Neutrophil (primary cell): ENCODE data around the gene RGS9.

DNA sequence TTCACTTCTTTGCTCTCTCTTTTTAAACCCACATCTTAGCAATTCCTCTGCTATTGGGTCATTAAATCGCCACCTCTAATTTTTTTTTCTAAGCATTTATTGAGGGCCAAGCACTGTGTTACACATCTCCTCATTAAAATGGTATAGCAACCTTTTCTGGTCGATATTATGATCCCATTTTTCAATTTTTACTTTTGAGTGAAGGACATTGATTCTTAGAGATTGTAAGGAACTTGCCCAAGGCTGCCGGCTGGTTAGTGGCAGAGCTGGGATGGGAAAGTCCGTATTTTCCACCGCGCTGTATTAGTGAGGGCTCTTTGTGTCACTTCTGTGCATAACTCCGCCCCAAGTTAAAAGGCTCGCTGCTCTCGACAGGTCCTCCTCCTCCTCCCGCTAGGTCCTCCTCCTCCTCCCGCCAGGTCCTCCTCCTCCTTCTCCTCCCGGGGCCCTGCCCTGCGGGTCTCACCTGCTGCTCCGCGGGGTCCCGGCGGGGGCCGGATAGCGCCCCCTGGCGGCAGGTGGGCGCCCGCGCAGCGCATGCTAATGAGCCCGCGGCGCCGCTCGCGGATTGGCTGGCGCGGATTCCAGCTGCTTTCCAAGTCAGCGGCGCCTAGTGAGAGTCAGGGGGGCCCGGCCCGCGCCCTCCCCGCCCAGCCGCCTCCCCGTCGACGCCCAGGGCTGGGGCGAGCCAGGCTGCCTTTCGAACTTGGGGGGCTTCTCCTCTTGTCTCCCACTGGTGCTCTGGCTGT is at the start of gene RGS9:
RGS9 (plus strand) TSS at position 599 of the 749 bp plus-strand sequence.
- PRO-cap, result no peak

GRCh38 chr17:65283495-65284122 is 146.4 kb downstream of the RGS9 start:
- PRO-cap, result no peak

DNA sequence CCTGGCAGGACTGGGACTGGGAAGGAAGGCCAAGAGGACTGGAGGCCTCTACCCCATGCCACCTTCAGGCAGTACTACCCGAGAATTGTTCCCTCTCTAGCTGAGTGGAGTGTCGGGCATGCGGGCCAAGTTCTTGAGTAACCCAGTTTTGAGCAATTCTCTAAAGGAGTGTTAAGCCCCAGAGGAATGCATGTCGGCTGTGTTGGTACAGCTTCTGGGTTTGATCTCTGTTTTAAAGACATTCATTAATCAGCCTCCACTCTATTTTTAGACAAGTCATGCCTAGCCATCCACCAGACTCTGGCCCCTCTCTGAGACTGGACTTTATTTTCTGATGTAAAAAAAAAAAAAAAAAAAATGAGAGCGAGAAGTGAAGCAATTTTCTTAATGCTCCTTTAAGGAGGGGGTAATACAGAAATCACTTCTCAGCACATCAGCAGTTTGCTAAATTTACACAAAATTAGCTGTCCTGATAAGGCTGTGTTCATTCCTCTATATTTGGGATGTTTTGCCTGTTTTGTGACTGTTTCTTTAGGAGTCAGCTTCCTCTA is 88.7 kb downstream of the AXIN2 start:
- PRO-cap, result no peak

DNA sequence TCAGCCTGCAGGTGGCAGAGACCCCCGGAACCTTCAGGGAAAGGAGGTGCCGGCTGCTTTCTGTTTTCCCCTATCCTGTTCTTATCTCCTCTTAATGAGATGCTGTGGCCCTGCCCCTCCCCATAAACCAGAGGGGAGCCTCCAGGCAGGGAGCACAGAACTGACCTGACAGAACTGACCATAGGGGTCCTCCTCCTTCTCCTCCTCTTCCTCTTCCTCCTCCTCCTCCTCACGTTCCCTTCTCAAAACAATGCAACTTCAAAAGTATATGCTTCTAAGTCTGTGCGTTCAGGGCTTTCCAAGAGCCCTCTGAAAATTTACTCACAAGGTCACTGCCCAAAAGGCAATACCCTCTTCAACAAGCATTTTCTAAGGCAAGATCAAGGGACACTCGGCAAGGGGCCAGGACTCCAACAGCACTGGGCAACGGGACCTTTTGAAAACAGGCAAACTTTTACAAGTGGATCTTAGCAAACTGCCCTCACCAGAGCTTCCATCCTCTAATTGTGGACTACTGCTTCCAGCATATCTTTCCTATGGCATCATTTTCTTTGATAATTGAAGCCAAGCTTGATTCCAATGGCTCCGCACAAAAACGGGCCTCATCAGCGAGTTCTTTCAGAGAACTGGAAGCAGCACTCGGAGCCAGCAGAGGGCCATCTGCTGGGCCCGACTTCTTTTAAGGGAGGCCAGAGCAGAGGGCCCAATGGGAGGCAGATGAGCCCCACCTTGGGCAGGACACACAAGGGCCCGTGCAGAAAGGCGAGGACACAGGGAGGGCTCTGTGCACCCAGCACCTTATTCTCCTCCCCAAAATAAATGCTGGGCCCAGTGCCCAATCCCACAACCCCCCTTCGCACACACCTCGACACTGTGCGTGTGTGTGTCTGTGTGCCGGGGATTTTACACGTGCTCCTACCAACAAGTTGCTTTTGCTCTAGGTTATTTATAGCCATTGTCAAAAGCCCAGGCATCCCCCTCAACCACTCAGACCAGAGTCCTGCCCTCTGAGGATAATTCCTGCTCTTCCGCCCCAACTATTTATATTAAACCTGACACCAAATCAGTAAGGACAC is 7.1 kb downstream of the AXIN2 start:
- PRO-cap, result no peak

GRCh38 chr17:65561729-65562431 is 432 bp upstream of the AXIN2 start:
- PRO-cap, result no peak

DNA sequence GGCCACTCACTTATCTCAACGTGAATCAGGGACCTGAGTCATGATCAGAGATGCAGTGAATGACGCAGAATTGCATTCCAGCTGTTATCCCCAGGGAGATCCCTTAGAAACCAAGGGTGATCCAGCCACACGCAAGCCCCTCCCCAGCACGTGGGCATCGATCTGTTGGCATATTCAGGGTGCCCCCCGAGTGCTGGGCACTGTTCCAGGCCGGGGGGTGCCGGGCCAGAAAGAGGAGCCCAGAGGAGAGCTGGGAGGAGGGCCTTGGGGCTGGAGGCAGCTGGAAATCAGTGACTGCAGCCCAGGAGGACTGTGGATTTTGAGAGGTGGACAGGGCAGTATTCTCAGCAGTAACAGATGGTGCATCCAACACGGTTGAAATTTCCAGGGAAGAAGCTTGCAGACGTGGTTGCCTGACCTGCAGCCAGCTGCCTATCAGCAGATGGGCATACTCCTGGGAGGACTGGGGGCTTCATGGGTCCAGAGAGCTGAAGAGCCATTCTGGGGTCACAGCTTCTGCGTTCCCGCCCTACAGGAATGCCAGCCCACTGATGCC is 87.1 kb upstream of the CACNG5 start:
- PRO-cap, result no peak

DNA sequence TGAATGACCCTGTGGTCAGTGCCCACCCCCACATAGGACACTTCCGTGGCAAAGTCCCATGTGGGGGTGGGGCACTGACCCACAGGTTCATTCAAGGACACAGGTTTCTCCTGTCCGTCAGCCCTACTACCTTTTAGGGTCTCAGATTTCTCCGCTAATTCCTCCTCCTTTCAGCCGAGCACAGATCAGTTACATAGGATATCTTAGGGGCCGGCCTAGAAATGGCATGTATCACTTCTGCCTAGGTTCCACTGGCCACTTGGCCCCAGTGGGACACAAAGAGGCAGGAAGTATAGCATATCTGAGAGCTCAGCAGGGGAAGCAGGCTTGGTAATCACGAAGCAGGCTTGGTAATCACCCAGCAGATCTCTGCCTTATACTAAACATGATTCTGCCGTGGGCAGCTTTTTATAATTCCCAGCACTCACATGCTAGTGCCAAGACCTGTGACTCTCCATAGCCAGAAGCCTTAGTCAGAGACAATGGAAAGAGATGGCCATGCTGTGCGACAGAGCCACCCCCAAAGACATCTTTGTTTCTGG is 59.7 kb upstream of the CACNG5 start:
- PRO-cap, result no peak

DNA sequence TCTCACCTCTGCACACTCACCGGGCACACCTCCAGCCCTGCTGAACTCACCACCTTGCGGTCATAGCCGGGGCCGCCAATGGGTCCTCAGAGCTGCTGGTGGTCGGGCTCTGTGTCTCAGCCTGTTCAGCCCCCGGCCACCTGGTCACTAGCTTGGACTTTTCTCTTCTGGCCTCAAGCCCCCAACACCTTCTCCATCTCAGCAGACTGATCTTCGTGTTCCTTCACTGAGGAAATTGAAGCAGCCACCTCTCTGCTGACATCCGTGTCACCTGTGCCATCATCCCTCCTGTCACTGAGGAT is 53.5 kb upstream of the CACNG4 start:
- PRO-cap, result no peak

DNA sequence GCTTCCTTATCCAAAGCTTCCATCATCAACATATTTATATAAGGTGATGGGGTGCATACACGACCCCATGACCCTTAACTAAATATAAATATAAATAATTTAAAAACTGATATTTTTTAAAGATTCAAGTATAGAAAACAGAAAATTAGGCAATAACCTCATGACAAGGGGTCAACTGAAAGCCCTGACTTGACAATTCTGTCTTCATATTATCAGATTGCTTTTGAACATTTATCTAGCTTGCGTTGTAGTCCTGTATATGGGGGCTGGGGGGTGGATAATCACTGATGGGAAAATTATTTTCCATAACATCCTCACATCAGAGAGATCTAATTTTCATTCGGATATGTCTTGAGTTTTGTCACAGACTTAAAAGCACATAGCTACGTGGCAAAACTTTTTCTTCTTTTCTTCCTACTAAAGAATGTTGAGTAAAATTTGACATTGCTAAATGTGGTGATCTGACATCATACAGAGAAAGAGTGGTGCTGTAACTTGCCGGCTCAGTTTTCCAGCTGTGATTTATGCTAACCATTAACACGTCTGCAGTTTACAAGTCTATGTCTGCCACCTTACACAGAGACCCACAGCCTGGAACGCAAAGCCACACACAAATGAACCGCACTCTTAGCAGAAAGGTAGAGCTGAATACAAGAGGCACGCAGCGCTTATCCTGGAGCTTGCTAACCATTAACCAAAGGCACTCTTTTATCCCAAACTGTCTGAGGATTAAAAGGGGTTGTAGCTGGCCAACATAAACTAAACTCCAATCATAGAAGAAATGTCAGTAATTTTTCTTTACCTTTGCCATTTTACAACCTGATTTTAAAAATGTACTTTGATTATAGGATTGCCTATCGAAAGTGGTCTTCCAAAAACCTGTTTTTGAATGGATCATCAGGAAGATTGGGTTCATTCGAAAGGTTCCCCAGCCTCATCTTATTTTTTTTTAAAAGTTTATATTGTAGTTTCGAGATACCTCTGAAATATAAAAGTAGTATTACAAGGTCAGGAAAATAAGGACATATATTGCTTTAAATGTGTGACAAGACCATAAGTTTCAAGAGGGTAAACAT is 31.9 kb downstream of the CACNG1 start:
- PRO-cap, result no peak

DNA sequence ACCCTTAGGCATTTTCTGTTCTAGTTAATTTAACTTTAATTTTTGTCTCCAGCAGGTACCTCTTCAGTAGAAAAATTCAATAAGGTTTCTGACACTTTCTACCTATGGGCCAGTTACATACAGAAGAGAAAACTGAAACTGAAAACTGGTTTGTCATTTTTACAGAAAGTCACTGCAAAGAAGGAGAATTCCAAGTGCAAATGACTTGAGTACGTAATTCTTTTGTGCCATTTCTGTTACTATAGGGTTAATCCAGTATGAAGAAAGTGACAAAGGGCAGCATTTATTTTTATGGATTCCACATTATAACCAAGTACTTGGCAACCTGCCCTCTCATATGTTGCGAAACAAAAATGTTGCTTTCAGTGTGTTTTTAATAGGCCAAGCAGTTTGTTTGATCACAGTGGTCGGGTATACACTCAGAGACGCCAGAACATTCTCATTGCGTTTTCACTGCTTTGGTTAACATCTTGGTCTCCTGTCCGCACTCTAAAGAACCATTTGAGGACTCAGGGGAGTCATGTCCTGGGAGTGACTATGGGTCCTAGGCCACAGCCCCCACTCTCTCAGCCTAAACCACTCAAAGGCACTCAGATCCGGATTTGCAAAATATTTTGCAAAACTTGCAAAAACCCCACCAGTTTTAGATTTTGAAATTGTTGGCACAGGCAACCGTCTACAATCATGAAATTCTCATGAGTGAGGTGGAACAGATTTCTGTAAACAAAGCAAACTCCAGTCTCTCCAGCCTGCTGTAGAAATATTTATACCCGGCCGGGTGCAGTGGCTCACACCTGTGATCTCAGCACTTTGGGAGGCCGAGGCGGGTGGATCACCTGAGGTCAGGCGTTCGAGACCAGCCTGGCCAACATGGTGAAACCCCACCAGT is 15.4 kb upstream of the HELZ start:
- PRO-cap, result no peak

- PRO-cap, result no peak
Observed at GRCh38 chr17:67312032-67312650, 54.2 kb downstream of the PSMD12 start.

- PRO-cap, result no peak
Observed at GRCh38 chr17:67346950-67347478, 19.4 kb downstream of the PSMD12 start.

DNA sequence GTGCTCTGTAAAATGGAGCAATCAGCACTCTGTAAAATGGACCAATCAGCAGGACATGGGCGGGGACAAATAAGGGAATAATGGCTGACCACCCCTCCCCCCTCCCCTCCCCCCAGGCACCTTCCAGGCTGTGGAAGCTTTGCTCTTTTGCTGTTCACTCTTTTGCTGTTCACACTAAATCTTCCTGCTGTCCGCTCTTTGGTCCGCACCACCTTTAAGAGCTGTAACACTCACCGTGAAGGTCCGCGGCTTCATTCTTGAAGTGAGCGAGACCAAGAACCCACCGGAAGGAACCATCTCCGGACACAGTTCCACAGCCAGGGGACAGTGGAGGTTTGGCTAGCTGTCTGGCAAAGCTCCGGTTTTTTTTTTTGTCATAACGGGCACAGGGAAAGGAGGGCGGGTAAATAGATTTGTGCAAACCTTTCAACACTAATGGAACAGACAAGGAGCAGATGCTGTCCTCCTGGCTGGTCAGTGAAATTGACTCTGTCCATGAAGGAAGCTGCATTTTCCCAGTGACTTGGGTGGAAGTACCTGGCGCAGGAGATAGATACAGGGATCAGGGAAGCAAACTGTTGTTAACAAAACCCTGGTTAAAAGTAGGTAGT is 8.4 kb downstream of the PITPNC1 start:
- PRO-cap, result no peak

- PRO-cap, result no peak
Observed at GRCh38 chr17:67401637-67402207, 24.6 kb downstream of the PITPNC1 start.

- PRO-cap, result no peak
Observed at GRCh38 chr17:67444249-67444654, 67.2 kb downstream of the PITPNC1 start.

DNA sequence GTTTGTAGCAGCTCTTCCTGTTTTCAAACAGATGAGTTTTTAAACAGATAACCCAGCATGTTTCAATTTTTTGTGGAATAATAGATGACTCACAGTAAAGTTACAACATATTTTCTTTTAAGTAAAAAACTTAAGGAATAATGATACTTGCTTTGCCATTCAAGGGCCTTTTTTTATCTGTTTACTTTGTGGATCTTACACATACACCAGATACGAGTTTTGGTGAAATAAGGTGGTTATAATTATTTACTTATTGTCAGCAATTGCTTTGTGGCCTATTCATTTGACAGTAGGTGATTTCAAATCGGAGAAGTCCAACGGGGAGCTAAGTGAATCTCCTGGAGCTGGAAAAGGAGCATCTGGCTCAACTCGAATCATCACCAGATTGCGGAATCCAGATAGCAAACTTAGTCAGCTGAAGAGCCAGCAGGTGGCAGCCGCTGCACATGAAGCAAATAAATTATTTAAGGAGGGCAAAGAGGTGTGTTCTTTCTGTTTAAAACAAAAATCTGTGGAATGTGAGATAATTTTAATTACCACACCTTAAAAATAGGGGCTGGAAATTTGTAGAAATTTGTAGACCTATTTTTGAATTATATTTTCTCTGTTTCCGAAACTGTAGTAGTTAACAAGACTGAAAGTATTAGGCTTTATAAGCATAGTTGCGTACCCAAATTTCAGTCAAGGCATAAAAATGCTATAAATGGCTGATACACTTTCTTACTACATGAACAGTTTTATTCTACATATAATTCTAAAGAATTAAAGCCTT is 66.4 kb downstream of the BPTF start:
- PRO-cap, result no peak

DNA sequence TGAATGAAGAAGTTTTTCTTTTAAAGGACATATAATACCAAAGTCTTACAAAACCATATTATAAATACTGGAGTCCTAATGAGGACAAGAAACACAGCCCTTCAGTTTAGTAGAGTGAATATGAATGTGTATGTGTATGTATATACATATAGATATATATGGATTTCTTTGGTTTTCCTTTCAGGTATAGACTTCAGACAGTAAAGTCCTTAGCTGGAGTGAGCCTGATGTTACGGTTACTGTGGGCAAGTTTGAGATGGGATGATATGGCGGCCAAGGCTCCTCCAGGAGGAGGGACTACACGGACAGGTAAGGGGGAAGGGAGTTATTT is 77.8 kb downstream of the C17orf58 start:
- PRO-cap, result no peak

DNA sequence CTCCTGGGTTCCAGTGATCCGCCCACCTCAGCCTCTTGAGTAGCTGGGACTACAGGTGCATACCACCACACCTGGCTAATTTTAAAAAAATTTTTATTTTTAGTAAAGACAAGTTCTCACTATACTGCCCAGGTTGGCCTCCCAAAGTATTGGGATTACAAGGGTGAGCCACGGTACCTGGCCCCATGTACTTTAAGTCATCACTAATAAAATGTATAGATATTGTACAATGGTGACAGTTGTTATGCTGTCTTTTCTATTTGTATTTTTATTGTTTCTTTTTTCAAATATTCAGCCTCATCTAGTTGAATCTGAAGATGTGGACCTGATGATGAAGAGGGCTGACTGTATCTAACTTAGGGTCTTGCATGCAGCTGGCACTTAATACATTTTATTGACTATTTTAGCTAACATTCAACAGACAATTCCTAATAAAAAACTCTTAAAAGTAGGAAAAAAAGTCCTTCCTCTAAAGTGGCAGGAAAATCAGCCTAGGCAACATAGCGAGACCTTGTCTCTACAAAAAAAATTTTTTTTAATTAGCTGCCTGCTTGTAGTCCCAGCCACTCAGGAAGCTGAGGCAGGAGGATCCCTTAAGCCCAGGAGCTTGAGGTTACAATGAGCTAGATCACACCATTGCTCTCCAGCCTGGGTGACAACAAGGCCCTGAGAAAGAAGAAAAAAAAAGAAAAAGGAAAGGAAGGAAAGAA is 88.0 kb downstream of the KPNA2 start:
- PRO-cap, result no peak

DNA sequence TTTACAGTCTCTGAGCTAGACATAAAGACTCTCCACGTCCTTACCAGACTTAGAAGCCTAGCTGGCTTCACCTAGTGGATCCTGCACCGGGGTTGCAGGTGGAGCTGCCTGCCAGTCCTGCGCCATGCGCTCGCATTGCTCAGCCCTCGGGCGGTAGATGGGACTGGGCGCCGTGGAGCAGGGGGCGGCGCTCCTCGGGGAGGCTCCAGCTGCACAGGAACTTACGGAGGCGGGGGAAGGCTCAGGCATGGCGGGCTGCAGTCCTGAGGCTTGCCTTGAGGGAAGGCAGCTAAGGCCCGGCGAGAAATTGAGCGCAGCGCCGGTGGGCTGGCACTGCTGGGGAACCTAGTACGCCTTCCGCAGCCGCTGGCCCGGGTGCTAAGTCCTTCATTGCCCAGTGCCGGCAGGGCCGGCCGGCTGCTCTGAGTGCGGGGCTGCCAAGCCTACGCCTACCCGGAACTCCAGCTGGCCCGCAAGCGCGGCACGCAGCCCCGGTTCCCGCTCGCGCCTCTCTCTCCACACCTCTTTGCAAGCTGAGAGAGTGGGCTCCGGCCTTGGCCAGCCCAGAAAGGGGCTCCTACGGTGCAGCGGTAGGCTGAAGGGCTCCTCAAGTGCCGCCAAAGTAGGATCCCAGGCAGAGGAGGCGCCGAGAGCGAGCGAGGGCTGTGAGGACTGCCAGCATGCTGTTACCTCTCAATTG is 78.5 kb upstream of the AMZ2 start:
- PRO-cap, result no peak

DNA sequence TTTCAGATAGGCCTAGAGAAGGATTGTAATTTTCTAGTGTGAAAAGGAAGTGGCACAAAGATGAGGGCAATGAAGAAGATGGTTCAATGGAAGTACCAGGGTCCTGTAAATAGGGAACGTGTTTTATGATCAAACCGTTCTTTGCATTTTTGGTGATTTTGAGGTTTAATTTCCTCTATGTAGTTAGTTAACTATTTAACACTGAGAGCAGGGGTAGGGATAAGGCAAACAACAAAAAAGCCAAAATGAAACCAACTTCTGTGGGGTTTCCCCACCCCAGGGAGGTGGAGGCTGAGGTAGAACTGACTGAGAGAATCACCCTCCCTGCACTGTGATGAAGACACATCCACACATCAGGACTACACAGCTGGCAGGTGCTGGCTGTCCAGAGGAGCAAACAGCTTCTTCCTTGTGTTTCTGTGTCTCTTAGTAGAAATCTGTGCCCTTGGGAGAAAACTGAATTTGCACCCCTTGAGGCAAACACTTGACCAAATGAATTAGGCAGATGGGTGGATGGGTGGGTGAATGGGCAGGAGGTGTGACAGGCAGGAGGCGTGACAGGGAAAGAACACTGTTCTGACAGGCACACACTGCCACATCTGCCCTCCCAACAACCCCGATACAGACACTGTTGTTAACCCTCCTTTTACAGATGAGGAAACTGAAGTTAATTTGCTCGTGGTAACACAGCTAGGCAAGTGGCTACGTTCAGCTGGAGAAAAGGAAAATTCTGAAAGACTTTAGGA is 63.0 kb upstream of the AMZ2 start:
- PRO-cap, result no peak